ENCODE results near the gene DTHD1.

DNA sequence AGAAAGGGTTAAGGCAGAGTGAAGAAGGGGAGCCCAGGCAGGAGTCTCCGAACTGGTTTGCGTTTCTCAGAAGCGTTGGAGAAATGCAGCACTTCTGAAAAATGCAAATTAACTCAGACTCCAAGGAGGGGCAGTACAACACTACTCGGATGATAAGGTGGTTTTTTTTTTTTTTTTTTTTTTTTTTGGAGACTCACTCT, 67.2 kb downstream of the ANAPC4 start:
- RRBS, 2 experiments = no CpG with 5 or more reads among the region's 4 CpGs

- RRBS, 2 experiments = no CpG with 5 or more reads among the region's 7 CpGs
These were observed 3.5 kb upstream of the SLC34A2 start for GRCh38 chr4:25652042-25652713.

- RRBS, 2 experiments = no CpG with 5 or more reads among the region's 3 CpGs
These were observed 60.7 kb downstream of the SEL1L3 start for GRCh38 chr4:25802134-25802525.

DNA sequence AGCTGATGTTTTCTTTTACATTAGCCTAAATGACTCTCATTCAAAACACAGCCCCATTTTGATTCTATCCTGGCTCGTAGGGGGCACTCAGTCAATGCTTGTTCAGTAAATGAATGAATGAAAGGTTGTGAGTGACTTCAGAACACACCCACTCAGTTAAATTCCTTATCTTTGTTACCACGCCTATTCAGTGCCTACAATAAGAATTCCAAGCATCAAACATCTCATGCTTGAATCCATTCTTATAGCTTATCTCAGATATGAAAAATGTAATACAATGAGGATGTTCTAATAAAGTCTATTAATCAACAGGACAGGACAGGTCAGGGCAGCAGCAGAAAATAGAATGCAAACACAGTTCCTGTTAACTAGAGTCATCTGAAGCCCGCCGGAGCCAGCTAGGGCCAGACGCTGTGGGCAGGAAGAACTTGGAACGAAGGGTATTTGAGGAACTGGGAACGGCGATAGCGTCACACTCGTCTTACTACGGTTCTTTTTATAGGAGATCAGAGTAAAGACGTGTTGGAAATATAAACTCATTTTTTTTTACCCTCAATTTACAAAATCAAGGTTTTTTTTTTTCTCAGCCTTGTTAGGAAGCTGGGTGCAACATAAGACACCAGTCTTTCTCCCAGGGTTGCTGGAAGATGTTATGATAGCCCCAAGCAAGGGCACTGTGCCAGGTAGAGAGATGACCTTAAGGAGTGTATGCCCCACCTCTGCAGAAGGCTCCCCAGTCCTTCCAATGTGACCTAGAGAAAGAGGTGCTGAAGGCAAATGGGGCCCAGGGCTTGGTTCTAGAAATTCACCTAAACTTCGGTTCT, 48.3 kb downstream of the SEL1L3 start:
- RRBS, 2 experiments = no CpG with 5 or more reads among the region's 13 CpGs

DNA sequence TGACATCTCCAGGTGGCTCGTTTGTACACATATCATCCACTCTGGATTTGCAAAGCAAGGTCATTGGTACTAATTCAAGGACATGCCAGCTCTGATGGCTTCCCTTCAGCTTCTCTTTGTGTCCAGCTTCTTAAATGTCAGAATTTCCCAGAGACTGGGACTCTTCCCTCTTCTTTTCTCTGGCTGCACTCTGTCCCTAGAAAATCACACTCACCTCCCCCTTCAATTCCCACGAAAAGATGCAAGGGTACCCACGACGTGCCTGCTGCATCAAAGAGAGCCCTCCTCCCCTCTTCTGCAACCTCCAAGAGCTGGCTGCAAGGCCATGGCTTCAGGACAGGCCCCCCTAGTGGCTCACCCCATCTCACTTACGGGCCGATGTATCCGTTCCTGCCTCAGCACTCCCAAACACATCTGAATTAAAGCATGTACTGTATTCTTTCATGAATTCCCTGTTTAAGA, 42.7 kb downstream of the SEL1L3 start:
- RRBS, 2 experiments = no CpG with 5 or more reads among the region's 7 CpGs

DNA sequence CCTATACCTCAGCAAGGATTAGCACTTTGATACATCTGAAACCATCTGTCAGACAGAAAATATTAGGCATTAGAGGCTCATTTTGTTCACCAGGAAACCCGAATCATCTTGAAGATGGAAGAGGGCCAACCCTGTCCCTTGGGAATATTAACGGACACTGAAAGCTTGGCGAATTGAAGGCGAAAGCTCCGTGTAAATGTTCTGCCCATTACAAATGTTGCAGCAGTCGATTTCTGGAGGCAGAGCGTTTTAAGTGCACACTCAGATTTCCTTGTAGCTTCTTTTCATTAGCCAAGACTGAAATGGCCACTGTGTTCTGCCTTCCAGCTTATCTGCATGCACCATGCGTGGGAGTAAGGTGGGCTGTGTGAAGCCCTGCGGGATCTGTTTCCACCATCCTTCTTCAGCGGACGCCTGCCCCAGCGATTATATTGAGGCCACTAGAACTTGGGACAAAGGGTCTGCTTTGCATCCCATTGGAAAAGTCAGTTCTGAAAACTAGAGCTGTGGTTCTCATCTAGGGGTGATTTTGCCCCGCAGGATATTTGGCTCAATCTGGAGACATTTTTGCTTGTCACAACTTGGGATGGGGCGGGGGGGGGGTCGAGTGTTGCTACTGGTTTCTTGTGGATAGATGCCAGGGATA, 1.4 kb downstream of the SMIM20 start:
- RRBS, 2 experiments = no CpG with 5 or more reads among the region's 15 CpGs

DNA sequence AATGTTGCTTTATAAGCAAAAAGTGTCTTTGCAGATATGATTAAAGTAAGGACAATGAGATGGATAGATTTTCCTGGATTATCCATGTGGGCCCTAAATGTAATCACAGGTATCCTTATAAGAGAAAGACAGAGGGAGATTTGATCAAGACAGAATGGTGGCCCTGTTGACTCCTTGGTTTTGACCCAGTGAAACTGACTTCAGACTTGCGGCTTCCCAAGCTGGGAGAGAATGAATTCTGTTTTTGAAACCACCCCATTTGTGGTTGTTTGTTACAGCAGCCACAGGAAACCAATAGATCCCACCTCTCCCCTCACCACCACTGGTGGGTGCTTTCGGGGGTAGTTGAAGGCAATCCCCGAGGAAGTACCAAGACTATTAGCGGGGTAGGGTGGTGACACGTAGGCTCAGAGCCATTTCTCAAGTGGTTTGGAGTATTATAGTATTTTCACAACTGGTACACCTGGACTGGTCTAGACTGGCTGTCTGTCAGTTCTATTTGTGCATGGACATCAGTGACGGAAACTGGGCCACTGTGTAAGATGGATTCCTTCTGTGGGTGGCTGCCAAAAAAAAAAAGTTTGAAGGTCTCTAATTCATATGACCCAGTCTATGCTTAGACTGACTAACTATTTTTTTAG, 189.1 kb upstream of the RBPJ start:
- RRBS, 2 experiments = no CpG with 5 or more reads among the region's 6 CpGs

DNA sequence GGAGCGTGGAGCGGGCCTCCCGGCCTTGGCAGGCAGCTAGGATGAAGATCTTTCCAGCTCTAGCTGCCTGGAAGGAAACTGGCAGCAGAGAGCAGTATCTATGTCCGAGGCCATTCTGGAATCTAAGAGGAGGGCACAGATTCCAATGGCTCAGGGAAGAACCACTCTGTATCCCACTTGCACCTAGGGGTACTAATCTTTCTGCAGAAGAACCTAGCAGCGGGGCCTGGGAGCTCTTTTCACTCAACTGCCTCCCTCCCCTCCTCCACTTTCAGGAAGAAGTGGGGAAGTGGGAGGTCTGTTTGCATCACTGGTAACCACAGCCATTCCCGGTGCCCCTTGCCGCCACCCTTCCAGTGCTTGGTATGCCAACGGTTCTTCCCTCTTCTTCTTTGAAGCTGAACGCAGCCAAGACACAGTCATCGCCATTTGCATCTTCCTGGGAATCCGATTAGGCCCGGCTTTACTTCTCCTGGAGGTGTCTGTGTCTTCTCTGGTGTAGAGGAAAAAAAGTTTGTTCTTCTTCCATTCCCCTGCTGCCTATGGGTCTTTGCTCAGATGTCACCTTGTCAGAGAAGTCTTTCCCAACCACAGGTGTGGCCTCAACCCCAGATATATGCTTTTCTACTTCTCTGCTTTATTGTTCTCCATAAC, 47.2 kb upstream of the RBPJ start:
- RRBS, 2 experiments = no CpG with 5 or more reads among the region's 12 CpGs

- RRBS, 2 experiments = no CpG with 5 or more reads among the region's 2 CpGs
These were observed 41.8 kb downstream of the RBPJ start for GRCh38 chr4:26362561-26363045.

DNA sequence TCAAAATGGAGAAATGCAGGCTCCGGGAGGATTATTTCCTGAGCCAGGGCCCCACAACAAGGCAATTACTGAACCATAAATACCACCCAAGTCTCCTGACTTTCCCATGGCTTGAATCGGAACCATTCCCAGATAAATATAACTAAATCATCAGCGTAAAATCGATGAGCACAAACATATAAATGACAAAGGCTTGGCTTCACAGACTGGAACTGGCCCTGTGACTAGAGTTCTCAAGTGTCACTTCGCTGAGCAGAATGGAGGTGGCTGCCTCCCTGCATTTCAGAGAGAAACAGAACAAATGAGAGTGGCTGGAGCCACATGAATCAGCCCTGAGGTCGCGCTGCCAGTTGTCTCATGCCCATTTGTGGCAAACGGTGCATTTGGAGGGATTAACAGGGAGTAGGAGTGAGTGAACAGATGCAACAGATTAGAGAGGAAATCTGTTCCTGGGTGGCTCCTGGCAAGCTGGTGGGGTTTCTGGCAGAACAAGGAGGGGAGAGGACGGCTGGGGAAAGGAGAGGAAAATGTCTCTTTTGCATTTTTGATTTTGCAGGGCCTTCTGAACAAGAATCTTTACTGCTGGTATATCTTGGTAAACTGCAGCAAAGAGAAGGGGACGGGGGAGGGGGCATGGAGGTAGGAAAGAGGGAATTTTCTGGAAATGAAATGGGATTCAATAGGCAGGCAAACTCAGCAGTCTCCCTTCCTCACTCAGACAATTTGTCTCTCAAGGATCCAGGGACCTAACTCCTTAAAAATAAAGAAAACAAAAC, 57.2 kb upstream of the STIM2 start:
- RRBS, 2 experiments = no CpG with 5 or more reads among the region's 10 CpGs

GRCh38 chr4:26827338-26827847, 33.2 kb upstream of the STIM2 start:
- RRBS, 2 experiments = no CpG with 5 or more reads among the region's 8 CpGs

GRCh38 chr4:26869633-26870165, 9.1 kb downstream of the STIM2 start:
- RRBS, 2 experiments = no CpG with 5 or more reads among the region's 6 CpGs

- RRBS, 2 experiments = no CpG with 5 or more reads among the region's 4 CpGs
These were observed 163.9 kb downstream of the STIM2 start for GRCh38 chr4:27024408-27025137.

DNA sequence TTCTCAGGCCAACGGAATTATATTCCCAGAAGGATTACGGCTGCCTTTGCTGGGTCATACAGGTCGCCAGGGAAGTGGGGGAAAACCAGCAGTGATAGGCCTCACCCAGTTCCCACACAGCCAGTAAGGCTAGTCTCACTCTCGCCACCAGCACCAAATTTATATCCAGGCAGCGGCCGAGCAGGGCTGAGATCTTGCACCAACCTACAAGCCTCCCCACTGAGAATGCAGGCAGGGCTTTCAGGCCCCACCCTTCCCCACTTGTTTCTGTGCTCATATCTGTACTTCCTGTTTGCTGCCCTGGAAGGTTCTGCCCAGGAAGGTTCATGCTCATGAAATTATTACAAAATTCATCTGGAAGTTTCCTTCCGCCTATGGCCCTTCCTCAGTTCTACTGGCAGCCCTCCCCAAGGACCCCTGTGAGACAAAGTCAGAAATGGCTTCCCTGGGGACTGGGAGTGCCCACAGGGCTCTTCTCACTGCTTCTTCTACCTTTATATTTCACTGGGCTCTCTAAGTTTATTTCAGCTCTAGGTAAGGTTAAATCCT, 179.8 kb downstream of the STIM2 start:
- RRBS, 2 experiments = no CpG with 5 or more reads among the region's 7 CpGs

DNA sequence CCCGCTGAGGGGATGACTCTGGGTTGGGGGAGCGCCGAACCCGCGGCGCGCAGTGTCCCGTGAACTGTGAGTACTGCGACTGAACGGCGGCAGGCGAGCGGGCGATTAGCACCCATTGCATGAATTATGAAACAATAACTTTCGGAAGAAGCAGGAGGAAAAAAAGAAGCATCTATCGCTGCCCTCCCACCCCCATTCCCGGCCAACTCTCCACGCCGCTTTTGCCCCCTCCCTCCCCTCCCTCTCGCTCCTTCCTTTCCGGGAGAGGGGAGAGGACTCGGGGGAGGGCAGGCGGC, 836 bp downstream of the PCDH7 start:
- RRBS, 2 experiments = 1% methylated on average over 7 of the region's 23 CpGs

GRCh38 chr4:31995875-31996582, 1275.9 kb downstream of the PCDH7 start:
- RRBS, 2 experiments = no CpG with 5 or more reads among the region's 31 CpGs

DNA sequence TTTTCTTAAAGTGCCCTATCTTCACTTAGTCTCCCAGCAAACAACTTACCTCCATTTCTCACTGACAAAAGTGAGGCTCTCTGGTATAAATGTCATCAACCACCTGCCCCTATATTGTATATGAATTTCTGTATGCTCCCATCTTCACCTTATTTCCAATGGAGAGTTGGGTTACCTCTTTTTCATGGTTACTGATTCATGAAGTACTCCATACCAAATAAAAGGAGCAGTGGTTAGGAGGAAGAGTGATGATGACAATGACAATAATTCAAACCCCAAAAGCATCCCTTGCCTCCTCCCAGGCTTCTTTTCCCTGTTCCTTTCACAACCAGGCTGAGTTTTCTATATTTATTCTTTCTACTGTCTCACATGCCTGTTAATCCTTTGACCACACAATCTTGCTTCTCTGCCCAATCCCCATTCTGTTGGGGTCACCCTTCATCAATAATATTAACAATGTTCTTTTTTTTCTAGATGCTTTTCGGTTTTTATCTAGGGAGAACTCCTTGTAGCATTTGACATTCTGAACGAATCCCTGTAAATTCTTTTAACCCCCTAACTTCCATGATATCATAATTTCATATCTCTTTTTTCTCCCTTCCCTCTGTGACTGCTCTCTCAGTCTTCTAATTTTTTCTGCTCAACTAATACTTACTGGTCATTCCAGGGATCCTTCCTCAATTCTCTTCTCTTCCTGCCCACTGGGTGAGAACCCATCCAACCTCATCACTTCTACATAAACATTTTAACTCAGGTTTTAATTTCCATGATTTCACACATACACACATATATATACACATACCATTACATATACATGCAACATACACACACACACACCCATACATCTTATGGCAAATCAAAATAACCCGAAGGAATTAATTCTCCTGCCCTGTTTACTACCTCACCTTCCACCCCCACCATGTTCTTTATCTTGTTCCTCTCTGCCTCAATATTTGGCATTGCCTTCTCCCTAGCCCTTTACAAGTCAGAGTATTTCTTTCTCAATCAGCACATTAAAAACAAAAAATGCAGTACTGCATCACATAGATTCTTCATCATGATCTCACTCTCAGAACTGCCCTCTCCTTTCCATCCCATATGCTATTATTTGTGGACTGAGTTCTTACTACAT, 114.9 kb downstream of the ARAP2 start:
- RRBS, 2 experiments = no CpG with 5 or more reads among the region's 3 CpGs

GRCh38 chr4:36281231-36281880, at the start of gene DTHD1:
Gene DTHD1 (plus strand): TSS chr4:36281616.
- RRBS, 2 experiments = no CpG with 5 or more reads among the region's 3 CpGs

GRCh38 chr4:36322723-36323474, 41.5 kb downstream of the DTHD1 start:
- RRBS, 2 experiments = no CpG with 5 or more reads among the region's 7 CpGs

GRCh38 chr4:37198115-37198512, 46.4 kb upstream of the NWD2 start:
- RRBS, 2 experiments = no CpG with 5 or more reads among the region's 3 CpGs

Data from NT2/D1 (cell line).